HGPS cell (cell line): ENCODE data around the gene OPRM1.

GRCh38 chr6:152284985-152285616 lies 352.1 kb downstream of the SYNE1 start:
- RRBS, result no CpG with 5 or more reads among the region's 5 CpGs

DNA sequence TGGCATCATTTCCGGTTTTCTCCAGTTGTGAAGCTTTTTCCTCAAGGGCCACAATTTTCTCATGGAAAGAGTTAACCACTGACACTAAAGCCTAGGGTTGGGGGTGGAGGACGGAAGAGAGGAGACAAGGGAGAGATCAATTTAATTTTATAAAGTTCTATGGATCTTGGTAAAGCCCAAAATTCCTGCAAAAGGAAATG lies 312.1 kb downstream of the SYNE1 start:
- RRBS, result no CpG with 5 or more reads among the region's 2 CpGs

GRCh38 chr6:152565920-152566305 lies 71.2 kb downstream of the SYNE1 start:
- RRBS, result no CpG with 5 or more reads among the region's 2 CpGs

DNA sequence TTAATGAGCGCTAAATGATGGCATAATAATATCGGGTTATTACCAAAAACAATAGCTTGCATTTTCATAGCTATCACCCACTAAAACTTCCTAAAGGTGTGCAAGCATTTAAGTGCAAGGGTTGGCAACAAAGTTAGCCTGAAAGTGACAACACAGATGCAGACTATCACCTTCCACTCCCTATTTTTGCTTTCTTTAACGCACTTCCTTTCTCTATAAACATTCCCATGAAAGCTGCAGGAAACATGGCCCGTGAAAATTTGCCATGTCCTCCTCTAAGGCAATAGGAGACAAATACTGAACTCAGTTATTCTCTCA lies 2.7 kb downstream of the MYCT1 start:
- RRBS, result no CpG with 5 or more reads among the region's 4 CpGs

- RRBS, result no CpG with 5 or more reads among the region's 13 CpGs
Measured at GRCh38 chr6:153134324-153134634, 3.2 kb upstream of the RGS17 start.

DNA sequence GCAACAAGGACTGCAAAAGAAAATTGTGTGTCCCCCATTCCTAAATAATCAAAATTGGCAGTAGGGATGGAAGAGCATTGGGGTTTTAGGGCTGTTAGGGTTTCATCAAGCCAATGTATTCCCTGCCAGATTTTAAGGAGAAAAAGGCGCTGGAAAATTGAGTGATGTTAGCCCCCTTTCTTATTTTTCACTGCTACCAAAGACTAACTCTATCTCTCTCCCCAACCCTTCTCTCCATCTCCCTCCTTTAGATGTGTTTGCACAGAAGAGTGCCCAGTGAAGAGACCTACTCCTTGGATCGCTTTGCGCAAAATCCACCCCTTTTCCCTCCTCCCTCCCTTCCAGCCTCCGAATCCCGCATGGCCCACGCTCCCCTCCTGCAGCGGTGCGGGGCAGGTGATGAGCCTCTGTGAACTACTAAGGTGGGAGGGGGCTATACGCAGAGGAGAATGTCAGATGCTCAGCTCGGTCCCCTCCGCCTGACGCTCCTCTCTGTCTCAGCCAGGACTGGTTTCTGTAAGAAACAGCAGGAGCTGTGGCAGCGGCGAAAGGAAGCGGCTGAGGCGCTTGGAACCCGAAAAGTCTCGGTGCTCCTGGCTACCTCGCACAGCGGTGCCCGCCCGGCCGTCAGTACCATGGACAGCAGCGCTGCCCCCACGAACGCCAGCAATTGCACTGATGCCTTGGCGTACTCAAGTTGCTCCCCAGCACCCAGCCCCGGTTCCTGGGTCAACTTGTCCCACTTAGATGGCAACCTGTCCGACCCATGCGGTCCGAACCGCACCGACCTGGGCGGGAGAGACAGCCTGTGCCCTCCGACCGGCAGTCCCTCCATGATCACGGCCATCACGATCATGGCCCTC lies at the start of gene OPRM1:
Gene OPRM1 (plus strand): TSS at position 331 of the 863 bp plus-strand sequence.
- RRBS, result 13% methylated on average over 8 of the region's 38 CpGs

DNA sequence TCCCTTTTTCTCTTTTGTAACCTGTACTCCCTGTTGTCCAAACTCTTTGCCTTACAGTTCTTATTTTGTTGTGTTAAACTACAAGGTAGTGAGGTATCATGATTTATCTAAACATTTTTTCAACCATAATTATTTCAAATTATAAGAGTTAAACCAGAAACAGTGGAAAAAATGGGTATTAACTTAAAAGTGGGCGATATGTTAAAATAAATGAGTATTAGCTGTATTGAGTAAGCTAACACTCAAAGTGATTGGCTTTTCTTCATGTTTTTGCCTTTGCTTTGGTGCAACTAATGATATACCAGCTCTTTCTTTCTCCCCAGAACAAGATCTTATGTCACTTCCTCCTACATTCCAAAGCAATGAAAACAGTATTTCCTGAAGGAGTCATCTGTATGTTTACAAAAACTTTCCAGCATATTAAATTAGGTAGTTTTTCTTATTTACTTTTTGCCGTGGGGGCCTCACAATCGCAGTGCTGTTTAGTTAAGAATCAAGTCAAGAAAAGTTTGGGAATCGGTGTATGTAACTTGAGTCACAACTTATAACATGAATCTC lies 63.9 kb downstream of the IPCEF1 start:
- RRBS, result no CpG with 5 or more reads among the region's 4 CpGs

DNA sequence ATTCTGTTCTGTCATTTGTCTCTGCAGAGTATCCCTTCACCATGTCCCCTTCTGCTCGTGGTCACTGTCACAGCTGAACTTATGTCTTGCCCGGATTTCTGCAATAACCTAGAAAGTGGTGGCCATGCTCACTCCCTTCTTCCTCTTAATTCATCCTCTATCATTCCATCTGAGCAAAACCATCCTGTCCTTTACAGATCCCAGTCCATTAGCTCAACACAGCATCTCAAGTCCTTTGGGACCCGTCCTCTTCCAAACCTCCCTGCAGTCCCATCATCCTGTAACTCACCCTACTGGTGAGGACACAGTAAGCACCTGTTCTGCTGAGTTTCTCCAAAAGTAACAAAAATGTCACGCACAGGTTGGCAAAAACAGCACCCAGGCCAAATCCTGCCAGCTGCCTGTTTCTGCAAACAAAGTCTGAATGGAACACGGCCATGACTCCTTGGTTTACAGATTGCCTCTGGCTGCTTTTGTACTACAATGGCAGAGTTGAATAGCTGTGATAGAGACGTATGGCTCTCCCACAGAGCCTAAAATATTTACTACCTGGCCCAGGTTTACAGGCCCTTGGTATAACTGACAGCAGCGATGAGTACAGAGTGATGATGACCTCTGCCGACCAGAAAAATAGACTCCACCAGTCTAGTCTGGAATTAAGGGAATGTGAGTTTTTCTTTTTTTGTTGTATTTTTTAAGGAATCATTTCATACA lies 52.7 kb downstream of the CNKSR3 start:
- RRBS, result no CpG with 5 or more reads among the region's 8 CpGs

GRCh38 chr6:154482834-154483569 lies 27.5 kb downstream of the CNKSR3 start:
- RRBS, result no CpG with 5 or more reads among the region's 10 CpGs

DNA sequence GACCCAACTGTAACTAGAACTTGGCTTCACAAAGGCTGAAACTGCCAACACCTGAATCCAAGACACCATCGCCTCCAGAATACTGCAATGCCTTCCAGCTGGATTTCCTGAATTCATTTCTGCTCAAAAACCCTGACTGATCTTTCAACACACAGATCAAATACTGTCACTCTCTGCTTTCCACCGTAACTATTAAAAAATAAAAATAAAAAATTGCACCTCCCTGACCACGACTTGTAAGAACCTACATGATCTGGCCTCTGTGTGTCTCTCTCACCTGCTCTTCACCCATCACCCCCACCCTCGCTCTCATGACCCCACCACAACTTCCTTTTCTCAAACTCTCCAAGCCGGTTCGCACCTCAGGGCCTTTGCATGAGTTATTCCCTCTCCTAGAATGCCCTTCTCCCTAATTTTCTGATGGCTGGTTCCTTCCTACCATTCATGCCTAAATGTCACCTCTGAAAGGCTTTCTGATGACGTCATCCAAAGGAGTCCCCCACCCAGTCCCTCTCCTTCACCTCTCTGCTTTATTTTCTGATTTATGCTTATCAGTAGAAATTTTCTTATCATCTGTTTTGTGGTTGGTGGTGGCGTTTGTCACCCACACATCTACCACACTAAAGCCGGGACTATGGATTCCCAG lies 9.2 kb downstream of the CNKSR3 start:
- RRBS, result no CpG with 5 or more reads among the region's 9 CpGs

DNA sequence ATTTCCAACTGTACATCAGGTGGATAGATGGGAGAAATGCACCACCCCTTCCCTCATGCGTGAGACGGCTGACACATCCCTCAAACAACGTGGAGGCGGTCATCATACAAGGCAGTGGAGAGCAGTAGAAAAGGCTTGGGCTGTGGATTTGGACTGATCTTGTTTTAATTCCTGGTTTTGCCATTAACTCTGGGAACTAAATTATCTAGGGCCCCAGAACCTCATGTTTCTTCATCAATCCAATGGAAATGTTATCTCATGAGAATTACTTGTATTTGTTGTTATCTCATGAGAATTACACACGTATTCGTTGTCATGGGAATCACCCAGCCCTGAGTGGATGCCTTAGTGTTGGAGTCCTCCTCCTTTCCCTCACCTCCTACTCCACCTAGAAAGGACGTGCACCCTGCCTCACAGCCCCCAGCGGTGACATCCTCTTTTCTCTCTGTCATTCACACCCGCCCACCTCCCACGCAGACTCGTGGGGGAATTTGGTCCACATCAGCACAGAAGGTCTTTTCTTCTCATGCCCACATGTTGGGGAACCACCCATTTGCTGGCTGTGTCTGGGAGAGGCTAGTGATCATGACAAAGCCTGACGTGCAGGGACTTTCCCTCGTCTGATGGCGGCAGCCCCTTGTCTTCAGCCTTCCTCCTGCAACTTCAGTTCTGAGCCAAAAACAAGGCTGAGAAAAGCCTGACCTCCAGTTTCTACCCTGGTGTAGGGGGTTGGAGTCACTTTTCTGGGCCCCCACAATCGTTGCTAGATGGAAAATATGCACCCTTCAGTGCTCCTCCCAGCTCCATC lies 95.9 kb upstream of the CNKSR3 start:
- RRBS, result no CpG with 5 or more reads among the region's 15 CpGs

- RRBS, result no CpG with 5 or more reads among the region's 2 CpGs
Measured at GRCh38 chr6:154820087-154820435, 86.8 kb downstream of the SCAF8 start.

DNA sequence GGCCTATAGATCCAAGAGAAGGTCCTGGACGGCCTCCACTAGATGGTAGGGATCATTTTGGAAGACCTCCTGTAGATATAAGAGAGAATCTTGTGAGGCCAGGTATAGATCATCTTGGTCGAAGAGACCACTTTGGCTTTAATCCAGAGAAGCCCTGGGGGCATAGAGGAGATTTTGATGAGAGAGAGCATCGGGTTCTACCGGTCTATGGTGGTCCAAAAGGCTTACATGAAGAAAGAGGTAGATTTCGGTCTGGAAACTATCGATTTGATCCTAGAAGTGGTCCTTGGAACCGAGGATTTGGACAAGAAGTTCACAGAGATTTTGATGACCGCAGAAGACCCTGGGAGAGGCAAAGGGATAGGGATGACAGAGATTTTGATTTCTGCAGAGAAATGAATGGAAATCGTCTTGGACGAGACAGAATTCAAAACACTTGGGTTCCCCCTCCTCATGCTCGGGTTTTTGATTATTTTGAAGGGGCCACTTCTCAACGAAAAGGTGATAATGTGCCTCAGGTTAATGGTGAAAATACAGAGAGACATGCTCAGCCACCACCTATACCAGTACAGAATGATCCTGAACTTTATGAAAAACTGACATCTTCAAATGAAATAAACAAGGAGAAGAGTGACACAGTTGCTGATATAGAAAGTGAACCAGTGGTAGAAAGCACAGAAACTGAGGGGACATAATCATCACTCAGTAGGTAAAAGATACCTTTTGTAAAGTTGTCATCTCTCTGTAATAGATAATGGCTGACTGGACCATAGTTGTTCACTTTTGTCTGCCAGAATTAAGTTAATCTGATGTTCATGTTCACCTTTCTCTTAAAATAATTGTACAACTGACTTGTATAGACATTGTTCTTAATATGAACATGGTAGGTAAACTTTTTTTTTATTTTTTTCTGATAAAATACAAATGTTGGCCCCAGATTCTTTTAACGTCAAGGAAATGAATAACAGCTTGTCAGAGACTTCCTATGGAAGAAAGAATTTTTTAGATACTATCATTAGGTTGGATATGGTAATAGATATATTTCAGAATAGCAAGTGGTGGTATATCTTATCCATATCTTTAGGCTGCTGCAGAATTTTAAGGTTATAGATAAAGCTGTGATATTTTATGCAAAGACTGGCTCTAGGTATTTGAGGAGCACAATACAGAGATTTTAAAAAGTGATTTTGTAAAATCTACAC lies 99.9 kb downstream of the SCAF8 start:
- RRBS, result no CpG with 5 or more reads among the region's 13 CpGs

DNA sequence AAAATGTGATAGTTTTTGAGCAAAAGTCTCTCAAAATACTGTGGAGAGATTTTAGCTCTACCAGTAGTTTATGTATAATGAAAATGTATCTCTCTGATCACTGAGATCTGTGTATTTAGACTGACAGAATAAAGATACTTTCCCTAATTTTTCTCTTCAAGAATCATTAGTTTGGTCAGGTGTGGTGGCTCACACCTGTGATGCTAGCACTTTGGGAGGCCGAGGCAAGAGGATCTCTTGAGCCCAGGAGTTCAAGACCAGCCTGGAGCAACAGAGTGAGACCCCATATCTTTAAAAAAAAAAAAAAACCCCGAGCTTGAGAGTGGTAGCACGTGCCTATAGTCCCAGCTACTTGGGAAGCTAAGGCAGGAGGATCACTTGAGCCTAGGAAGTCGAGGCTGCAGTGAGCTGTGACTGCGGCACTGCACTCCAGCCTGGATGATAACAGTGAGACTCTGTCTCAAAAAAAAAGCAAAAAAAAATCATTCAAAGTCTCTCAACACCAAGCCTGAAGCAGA lies 133.3 kb downstream of the TIAM2 start:
- RRBS, result no CpG with 5 or more reads among the region's 5 CpGs

DNA sequence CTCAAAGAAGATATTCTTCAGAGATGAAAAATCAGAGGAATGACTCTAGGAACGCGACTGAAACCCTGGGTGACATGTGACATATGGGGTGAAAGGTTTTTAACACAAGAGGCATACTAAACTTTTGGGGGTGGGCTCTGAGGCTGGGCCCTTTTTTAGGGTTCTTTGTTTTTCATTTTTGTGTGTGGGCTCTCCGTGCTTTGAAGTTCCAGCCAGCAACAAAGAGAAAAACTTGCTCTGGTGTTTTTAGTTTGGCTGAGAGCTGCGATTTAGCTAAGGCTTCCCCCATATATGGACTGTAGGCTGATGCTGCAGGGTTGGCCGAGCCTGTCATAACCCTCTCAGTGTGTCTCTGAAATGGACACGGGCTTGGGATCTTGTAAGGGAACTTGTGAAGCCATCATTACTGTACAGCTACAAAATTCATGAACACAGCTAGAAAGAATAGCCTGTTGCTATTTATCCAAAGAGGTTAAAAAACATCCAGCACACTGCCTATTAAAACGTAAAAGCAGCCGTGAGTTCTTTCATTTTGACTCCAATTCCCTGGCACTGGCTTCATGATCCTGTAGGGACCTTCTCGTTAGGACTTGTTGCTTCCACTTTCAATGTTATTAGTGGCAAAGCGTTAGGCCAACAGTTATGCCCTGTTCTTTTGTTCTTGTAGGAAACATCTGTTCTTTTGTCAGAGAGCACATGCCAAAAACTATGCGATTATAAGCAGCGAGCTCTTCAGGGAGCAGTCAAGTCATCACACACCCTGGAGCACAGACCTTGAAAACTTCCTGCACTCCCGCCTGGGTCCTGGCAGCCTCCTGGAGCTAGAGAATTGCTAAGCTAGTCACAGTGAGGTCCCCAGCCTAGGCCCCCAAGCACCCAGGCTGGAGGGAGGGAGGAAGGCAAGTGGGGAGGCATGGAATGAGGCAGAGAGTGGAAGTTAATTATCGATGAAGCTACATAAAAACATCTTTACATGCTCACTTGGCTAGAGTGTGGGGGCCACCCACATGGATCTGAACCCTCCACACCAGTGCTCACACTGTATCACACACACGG lies 609.7 kb upstream of the ARID1B start:
- RRBS, result no CpG with 5 or more reads among the region's 15 CpGs

DNA sequence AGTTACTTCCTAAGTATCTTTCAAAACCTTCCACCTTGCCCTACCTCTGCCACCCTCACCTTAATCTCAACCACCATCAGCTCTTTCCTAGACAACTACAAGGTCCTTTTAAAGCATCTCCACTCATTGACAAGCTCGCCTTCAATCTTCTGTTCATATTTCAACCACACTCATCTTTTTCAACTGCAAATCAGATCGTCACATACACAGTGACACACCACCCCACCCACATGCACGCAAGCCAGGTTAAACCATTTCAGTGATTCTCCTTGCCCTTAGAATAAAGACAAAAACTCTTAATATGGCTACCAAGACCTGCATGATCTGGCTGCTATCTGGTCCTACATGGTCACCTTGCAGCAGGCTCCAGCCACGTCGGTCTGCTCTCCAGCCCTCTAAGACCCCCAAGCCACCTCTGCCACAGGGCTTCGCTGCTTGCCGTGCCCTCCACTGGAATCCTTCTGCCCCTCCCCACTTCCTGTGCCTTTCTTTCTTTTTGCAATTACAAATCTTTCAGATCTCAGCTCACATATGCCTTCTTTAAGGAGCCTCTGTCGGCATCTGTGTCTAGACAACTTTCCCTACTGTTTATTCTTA lies 507.4 kb upstream of the ARID1B start:
- RRBS, result no CpG with 5 or more reads among the region's 8 CpGs

DNA sequence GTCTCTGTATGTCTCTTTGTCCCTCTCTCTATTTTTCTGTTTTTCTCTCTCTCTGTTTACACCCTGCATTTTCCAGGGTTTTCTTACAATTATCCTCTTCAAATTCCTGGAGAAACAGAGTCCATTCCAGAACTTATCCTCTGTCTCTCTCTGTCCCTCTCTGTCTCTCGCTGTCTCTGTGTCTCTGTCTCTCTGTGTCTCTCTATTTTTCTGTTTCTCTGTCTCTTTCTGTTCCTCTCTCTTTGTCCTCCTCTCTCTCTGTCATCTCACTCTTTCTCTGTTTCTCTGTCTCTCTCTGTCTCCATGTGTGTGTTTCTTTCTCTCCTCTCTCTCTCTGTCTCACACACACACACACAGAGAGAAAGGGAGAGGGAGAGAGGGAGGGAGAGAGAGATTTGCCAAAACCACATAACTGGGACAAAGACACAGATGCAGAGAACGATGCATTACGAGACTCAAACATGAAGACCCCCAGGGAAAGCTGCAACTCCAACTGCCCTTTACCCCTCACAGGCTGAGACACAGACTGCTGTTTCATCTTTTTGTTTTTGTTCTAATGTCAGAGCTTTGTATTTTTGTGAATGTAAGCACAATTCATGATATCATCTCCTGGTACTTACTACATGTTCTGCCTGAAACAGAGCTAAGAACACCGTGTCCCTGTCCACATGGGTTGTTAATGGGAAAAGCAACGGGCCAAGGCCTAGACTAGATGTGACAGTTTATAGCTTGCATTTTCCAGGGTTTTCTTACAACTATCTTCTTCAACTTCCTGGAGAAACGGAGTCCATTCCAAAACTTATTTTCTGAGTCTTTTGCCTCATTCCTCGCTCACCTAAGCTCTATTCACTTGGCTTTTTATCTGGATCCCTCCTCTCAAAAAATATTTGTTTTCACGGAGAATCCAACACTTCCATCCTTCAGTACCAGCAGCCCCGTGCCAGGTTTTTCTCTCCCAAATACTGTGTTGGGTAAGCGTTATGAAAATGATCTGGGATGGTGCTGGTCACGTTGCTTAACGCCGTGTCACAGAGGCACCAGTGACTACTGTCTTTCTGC lies 177.1 kb upstream of the ARID1B start:
- RRBS, result no CpG with 5 or more reads among the region's 13 CpGs

DNA sequence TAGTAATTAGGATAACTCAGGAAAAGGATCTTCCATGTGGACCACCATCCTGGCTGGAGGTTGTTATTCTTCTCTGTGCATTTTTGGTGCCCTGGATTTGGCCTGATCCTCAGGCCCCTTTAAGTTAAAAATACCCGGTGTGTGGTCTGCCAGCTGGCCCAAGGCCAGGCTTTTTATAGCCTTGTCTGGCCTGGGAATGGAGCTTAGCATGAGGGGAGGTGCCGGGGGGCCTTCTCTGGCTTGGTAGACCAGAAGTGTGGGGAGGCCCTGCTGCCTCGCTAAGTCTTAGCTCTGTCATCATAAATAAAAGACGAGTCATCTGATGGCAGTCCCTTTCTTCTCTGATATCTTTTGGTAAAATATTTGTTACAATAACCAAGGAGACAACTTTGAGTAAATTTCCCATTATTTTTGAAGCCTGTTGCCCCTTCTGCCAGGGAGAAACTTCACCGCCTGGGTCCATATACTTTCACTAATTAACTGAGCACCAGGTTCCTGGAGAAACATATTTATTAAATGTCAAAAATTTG lies 71.4 kb downstream of the ARID1B start:
- RRBS, result 22% methylated on average over 2 of the region's 5 CpGs

GRCh38 chr6:156861484-156862610 lies 84.7 kb downstream of the ARID1B start:
- RRBS, result no CpG with 5 or more reads among the region's 11 CpGs

DNA sequence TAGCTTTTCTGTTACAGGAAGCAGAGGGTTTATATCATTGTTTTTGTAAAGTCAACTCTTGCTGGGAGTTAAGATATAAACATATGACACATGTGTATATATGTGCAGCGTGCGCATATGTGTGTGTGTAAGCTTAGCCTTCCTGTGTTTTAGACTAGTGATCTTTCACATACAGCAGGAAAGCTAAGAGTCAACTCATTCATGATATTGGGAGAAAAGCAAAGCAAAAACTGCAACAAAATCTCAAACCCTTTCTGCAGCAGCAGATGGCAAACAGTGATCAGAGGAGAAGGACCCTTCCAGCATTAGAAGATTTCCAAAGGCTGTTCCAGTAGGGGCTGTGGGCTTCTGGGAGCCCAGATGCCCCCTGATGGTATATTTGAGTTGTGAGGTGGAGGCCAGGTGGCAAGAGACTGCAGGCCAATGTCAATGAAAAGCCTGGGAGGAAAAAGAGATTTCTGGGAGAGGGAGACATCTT lies 102.5 kb downstream of the ARID1B start:
- RRBS, result no CpG with 5 or more reads among the region's 2 CpGs